Smooth muscle cell (in vitro differentiated cells): ENCODE results near the gene PRKCI.

DNA sequence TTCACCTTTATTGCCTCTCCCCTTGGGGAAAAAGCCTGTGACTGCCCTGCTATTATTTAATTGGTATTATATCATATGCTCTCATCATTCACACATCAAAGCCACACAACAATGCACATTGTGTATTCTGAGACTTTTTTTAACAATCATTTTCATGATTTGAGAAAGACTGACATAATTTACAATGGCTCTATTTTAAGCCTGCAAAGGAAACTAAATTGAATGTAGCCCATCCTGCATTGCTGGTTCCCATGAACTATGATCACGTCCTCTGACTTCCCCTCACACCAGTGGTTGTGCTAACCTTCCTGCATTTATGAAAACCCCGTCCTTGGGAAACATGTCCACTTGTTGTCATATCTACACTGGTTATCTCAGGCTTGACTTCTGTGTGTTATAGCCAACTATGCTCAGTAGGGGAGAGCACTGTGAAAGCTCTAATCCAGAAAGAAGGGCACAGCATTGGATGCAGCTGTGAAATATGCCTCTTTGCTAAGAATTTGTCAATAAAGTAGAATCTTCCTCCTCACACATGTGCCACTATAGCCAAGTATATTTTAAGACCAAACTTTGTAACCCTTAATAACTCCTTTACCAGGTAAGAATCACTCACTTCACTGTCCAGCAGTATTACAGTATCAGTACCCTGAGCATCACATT, 546.2 kb downstream of the MECOM start:
- RAMPAGE, long total RNA = no peak

DNA sequence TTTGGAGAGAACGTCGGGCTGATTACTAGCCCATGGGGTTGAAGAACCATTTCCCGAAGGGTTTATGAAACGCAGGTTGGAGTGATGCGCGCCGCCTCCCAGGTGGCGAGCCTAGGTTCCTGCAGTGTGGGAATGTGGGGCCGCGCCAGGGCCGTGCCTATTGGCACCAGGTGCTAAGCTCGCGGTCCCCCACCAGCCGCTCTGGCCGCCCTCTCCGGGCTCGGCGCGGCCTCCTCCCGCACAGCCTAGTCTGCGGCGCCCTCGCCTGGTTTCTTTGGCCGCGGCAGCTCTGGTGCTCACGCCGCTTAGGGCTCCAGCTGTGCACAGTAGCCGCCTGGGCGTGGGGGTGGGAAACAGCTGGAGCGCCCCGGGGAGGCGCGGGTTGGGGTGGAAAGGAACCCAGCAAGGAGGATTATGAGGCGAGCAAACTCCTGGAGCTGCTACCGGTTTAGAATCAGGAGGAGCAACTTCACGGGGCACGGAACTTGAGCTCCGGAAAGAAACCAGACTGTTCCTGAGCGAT, 5.6 kb upstream of the MECOM start:
- RAMPAGE, long total RNA = no peak

- RAMPAGE, long total RNA = no peak
Observed at GRCh38 chr3:169760319-169761033, 8.9 kb downstream of the ACTRT3 start.

GRCh38 chr3:169865150-169865794, 4.5 kb downstream of the LRRC31 start:
- RAMPAGE, long total RNA = no peak

- RAMPAGE, long total RNA = no peak
Observed at GRCh38 chr3:169976678-169977070, 10.1 kb downstream of the SEC62 start.

DNA sequence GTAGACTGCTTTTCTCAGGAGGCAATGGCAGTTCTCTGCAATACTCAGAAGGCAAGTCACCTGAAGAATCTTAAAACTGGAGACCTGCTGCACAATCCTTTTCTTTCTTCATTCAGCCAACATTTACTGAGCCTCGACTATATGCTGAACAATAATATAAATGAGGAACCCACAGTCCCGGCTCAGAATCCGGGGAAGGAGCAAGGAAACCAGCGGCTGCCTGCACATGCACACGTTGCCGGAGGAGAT, 35.2 kb downstream of the SEC62 start:
- RAMPAGE, long total RNA = no peak

- RAMPAGE, long total RNA = no peak
Observed at GRCh38 chr3:170038572-170039137, 860 bp downstream of the GPR160 start.

- RAMPAGE, long total RNA = no peak
Observed at GRCh38 chr3:170075546-170075875, 37.7 kb downstream of the GPR160 start.

DNA sequence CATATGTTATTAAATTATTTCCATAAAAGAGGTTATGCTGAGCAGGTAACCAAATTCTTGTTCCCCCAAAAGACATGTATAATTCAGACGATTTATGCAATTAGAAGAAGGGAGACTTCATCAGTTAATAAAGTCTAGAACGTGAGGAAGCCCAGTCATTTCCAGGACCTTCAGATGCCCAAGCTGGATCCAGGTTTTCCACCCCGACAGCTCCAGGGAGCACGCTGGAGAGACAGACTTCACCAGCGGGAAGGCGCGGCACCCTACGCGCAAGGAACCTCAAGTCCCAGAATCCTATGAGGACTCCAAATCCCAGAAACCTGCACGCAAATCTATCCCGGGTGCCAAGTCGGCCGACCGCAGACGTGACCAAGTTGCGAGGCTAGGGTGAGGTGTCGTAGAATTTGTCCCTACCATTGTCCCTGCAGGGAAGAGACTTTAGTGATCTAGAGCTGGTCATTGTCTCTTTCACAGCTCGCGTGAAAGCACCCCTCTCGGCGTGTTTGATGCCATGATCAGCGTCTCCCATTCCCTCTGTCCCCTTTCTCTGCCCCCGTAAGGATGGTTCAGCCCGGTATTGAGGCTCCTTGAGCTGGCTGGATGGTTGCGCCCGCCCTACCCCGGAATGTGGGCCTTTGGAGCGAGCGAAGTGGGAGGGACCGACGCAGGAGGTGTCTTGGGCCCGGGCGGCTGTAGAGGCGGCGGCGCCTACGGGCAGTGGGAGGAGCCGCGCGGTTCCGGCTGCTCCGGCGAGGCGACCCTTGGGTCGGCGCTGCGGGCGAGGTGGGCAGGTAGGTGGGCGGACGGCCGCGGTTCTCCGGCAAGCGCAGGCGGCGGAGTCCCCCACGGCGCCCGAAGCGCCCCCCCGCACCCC, at the start of gene PRKCI:
TSS of gene PRKCI (plus strand) at position 662 of the 874 bp plus-strand sequence.
- RAMPAGE, long total RNA = no peak

- RAMPAGE, long total RNA = no peak
Observed at GRCh38 chr3:170330153-170330886, 27.2 kb upstream of the SKIL start.

DNA sequence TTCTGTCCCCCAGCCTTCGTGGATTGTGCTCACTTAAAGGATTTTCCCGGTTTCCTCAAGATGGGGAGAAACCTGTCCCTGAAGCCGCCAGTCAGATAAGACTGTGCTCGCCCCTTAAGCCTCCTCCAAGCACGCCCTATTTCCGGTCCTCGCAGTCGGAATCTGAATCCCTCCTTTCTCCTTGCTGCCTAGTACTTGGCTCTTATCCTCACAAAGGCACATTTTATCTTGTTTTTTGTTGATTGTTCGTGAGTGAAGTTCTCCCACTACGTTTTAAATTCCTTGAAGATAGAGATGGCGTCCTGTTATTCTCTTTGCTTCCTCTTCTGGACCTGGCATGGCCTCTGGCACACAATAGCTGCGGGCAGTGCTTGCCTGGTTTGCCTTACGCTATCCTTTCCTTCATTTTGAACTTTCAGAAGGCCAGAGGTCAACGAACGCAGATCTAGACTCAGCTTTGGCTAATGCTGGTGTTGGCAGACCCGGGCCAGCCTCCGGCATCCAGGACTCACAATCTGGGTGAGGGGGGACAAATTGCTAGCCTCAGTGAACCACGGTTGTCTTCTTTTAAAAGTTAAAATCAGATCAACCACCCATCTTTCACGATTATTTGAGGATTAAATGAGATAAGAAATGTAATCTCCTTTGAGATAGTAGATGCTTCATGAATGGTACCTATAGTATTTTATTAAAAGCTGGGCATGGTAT, 1.8 kb downstream of the CLDN11 start:
- RAMPAGE, long total RNA = no peak

DNA sequence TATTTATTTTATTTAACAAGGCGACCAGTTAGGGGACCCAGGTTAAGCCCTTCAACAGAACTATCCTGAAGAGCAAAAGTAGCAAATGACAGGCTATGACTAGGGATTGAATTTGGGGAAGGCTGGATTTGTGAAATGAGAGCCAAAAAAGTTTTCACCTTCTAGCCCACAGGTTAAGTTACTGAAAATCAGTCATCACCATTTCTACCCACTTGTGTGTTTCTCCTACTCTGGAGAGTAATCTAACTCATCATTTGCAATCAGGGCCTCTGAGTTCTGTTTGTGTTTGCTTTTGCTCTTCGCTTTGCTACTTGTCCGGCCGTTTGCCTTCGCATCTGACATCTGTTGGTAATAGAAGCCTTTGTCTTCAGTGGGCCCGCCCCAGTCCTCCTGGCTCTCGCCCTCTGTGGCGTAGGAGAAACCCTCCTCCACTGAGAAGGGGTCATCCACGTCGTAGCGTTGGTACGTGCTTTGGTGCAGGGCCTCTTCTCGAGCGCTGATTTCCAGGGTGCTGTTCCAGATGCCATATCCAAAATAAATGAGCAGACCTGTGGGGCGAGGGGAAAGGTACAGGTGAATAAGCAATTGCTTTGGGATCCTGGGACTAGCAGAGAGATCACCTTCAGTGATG, 48.3 kb downstream of the CLDN11 start:
- RAMPAGE, long total RNA = no peak

DNA sequence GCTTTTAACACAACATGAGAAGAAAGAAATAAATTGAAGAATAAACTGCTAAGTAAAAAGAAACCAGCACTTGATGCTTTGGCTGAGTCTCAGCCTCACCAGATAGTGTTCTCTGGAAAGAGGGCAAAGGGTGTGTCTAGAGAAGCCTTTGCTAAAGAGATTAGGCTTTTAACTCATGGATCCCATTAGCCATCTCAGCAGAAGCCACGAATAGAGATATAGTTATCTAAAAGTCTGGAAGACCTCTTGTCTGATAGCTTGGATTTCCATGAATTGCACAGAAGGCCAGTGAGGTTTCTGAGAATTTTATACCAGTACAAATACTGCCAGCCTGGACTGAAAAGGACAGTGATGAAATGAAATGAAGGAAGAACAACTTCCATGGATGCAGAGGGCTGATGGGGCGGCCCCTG, 91.4 kb downstream of the RPL22L1 start:
- RAMPAGE, long total RNA = no peak

- RAMPAGE, long total RNA = no peak
Observed at GRCh38 chr3:170884150-170884992, 14.4 kb upstream of the RPL22L1 start.

- RAMPAGE, long total RNA = no peak
Observed at GRCh38 chr3:171429475-171430293, 30.5 kb downstream of the TNIK start.

DNA sequence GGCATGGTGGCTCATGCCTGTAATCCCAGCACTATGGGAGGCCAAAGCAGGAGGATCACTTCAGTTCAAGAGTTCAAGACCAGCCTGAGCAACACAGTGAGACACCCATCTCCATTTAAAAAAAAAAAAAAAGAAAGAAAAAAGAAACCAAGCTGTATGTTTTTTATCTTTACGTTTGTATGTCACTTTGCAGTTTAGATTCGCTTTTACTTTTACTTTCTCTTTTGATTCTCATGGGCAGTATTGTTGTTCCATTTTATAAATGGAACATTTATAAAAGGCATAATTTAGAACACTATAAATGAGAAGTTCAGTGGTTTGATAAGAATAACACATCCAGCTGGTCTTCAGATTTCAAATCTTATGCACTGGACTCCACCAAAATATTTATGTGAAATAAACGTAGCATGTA, 31.2 kb upstream of the TNIK start:
- RAMPAGE, long total RNA = no peak

DNA sequence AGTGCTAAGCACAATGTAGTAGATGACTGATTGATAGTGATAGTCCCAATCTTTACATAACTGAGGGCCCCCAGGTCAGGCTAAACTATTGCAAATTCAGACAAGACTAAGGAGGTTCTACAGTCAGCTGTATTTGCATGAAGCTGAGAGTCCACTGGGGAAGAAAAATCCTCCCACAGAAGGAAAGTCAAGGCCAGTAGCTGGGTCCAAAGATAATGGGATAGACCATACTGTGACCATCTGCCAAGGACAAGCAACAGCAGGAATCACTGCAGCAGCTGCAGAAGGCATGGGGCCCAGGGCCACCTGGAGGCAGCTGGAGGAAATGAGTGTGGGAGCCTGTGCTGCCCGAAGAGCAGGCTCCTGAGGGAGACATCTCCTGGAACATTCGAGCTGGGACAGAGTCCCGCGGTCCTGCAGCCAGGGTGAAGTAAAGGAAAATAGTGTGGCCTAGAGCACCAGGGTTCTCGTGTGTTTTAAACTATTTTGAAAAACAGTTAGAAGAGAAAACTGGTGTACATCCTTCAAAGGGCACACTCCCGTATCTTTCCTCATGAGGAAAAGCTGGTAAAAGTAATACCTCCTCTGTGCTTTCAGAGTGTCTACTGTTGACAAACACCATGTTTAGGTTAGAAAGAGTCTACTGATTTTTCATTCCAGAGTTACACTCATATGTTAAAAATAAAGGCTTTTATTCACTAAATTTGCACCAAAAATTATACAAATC, 13.2 kb upstream of the TMEM212 start:
- RAMPAGE, long total RNA = no peak

DNA sequence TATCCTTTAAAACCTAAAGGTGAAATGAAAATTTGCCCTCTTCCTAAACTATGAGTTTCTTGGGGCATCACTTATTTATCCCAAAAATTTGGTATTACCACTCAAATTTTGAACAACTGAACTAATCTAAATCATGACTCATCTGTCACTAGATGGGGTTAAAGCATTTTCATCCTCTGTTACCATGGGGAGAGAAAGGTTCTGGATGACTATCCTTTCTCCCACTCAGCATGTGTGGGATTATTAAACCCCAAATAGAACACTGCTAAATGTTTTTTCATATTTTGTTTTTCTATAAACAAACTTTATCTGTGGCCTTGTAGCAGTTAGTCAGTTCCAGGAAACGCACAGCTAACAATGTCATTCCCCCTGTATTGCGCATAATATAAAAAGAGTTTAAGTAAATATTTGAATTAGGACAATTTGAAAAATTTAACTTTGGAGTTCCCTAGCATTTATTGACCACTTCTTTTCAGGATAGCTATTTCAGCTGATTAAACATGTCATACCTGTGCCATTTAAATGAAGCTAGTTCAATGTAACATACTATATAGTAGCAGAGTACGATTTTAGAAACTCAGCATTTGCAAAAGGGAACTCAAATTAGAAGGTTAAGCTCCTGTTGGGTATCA, 9.3 kb upstream of the TMEM212 start:
- RAMPAGE, long total RNA = no peak

DNA sequence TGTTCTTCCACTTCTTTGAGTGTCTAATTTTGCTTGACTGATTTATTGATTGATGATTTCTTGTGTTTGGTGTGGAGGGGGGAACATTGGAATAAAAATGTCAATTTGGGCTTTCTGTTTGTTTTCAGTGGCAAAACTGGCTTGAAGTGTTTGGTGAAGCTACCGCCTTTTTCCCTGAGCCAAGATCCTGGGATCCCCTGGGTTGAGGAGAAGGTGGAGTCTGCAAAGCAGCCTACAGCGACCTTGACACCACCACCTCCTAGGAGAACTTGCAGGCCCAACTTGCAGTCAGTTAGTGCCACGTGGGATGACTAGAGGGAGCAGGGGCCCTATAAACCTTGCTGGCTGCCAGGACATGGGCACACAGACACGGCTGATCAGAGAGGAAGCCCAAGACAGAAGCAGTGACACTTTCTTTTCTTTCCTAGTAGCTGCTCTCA, 2.5 kb upstream of the TMEM212 start:
- RAMPAGE, long total RNA = no peak

- RAMPAGE, long total RNA = no peak
Observed at GRCh38 chr3:171959423-171960310, 79.7 kb upstream of the FNDC3B start.